M059J (cell line): ENCODE measurements around the gene CFAP58.

GRCh38 chr10:104339056-104339455, 791 bp upstream of the ITPRIP start:
- RAMPAGE, long total RNA, result no peak

GRCh38 chr10:104353161-104354038, at the start of gene CFAP58:
TSS of gene CFAP58 (plus strand) at chr10:104353833.
- RAMPAGE, long total RNA, result no peak

GRCh38 chr10:104779626-104779926, 138.5 kb downstream of the SORCS3 start:
- RAMPAGE, long total RNA, result no peak

GRCh38 chr10:107689496-107689830, 525.0 kb upstream of the SORCS1 start:
- RAMPAGE, long total RNA, result no peak

DNA sequence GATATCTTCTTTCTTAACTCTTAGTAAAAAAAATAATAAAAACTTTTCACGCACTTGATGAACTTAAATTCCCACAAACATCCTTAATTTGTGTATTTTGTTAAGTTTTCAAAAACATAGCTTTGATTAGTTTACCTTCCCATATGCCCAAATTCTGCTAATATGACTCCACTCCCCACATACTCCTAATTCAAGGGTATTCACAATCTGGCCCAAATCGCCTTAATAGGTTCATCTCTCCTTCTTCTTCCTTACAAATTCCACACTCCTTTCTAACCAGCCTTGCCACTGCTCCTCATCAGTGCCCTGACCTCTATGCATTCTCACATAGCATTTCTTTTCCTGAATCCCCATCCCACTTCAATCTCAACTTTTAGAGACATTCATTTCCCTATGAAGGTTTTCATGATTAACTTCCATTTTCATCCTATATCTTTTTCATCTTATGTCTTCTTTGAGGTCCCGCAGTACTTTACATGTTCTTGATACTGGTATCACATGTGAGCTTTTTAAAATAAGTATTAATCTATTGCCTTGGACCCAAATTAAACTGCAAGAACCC, 779.0 kb downstream of the XPNPEP1 start:
- RAMPAGE, long total RNA, result no peak

DNA sequence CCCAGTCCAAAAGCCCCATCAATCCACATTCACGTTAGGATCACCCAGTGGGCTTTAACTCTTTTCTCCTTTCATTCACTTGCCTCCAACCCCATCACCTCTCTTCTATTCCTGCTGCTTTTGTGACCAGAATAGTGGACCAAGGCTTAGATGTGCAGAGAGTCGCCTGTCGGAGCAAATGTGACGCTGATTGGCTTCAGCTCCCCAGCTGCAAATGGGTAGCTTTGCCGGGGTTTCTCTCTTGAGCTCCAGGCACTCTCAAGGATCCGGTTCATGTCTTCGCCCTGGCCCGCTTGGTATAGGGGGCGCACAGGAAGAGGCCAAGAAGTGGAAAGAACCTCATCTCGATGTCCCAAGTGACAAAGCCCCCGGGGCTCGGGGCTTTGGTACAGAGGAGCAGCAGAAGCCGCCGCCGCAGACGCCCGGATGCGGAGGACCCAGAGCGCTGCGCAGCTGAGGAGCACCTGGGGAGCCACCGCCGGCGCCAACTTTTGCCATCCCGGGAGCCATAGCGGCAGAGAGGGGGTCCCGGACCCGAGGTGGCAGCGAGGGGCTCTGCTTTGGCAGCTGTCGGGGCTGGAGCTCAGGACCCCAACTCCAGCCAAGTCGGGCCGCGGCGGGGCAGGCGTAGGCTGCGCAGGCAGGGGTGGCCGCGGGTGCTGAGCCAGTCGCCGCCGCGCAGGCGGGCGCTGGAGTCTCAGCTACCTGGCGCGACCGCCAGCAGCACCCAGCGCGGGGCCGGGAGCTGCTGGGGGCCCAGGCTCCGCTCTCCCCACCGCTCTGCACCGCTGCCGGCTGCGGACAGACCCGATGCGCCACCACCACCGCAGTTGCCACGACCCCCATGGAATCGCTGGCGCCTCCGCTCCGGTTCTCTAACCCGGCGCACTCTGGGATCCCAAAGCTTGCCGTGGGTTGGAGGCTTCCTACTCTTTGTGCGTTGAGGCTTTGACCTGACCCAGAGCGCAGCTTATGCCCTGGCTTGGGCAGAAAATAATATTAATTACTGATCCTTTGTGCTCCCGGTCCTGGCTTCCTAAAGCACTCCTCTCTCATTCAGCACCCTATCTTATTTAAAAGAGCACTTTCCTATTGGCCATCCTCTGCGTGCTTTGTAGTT, 466.5 kb downstream of the XPNPEP1 start:
- RAMPAGE, long total RNA, result no peak

DNA sequence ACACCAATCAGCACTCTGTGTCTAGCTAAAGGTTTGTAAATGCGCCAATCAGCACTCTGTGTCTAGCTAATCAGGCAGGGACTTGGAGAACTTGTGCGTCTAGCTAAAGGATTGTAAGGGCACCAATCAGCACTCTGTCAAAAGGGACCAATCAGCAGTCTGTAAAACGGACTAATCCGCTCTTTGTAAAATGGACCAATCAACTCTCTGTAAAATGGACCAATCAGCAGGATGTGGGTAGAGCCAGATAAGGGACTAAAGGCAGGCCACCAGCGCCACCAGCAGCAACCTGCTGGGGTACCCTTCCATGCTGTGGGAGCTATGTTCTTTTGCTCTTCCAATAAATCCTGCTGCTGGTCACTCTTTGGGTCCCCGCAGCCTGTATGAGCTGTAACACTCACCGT, 223.5 kb downstream of the XPNPEP1 start:
- RAMPAGE, long total RNA, result no peak

DNA sequence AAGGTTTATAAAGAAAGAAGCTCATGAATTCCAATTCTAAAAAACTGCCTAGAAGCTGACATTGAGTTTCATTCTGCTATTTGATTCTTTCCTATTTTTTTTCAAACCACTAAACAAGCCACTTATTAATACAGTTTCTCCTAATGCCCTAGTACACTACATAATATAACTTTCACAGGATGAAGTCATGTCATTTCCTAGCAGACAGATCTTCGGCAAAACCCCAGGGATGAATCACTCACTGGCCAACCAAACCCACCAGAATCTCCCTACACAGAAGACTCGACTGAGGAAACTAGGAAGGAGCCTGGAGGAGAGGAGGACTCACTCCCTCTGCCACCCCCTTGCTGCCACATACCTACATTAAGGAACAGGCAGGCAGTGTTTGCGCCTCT, 33.5 kb downstream of the XPNPEP1 start:
- RAMPAGE, long total RNA, result no peak

GRCh38 chr10:109899497-109899961, 23.8 kb downstream of the XPNPEP1 start:
- RAMPAGE, long total RNA, result no peak

DNA sequence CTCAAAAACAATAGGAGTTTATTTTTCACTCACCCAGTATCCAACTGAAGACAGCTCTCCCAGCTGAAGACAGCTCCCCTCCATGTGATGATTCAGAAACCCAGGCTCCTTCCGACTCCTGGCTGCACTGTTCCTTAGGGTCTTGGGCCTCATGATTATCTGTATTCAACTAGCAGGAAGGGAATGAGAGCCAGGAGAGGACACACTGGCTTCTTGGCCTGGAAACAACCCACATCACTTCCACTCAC, 30.3 kb upstream of the XPNPEP1 start:
- RAMPAGE, long total RNA, result no peak

GRCh38 chr10:109959793-109960009, 36.4 kb upstream of the XPNPEP1 start:
- RAMPAGE, long total RNA, result no peak

- RAMPAGE, long total RNA, result no peak
Measured at GRCh38 chr10:109987273-109987902, 20.4 kb upstream of the ADD3 start.

GRCh38 chr10:110151481-110152029, 55.9 kb upstream of the MXI1 start:
- RAMPAGE, long total RNA, result no peak

GRCh38 chr10:110207729-110208433, 476 bp downstream of the MXI1 start:
- RAMPAGE, long total RNA, result no peak

GRCh38 chr10:110304123-110304641, 538 bp downstream of the SMNDC1 start:
- RAMPAGE, long total RNA, result no peak

GRCh38 chr10:110363643-110364421, 59.1 kb upstream of the SMNDC1 start:
- RAMPAGE, long total RNA, result no peak

DNA sequence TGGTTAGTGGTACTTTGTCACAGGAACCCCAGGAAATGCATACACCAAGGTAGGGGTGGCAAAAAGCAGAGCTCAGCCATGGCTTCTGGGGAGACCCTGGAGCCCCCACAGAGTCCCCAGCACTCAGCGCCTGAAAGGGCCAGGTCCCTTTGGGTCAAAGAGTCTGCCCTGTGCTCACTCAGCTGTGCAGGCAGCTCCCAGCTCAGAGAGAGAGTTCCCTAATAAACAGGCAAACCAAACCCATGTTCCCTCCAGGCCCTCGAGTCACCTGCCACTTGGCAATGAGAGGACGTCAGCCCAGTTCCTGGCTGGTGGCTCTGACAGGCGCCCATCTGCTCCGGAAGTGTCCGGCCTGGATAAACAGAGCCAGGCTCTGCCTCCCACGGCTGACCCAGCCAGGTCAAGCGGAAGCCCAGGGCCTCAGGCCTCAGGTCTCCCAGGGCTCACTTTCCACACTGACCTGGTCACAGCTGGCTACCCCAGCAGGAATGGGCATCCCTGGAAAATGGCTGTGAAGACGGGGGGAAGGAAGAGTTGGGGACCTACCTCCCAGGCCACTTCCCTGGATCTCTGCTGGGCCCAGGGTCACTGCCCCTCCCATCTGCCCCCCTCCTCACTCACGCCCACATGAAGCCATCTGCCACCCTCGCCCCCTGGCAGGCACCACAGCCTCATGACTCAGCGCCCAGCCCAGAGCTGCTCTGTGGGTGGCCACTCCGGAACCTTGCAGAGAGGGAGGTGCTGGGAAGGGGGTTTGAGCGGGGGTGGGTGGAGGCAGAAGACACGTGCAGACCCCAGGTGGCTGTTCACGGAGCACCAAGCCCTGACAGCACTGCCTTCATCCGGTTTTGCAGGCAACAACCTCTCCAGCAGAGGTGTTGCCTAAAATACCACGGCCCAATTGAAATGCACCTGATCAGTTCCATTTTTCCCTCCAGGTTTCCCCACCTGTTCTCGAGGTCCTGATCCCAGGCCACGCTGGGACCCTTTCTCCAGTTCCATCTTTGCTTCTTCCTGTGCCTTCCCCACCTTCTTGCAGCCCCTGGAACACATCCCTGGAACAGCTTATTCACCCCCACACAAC, 37.4 kb upstream of the DUSP5 start:
- RAMPAGE, long total RNA, result no peak

- RAMPAGE, long total RNA, result no peak
Measured at GRCh38 chr10:110464504-110464917, 33.2 kb upstream of the DUSP5 start.

DNA sequence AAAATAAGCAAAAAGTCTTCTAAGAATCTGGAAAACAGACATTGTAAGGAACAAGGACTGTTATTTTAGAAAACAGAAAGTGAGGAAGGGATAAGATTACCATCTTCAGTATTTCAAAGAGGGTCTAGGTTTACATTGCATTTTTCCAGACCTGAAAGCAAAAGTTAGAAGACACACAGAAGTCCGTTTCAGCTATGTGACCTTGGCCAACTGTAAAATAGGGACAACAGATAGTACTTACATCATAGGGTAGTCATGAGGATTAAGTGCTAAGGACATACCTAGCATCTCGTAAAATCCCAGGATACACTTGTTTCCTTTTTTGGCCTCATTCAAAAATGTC, 6.5 kb upstream of the DUSP5 start:
- RAMPAGE, long total RNA, result no peak

- RAMPAGE, long total RNA, result no peak
Measured at GRCh38 chr10:110506635-110506945, 8.9 kb downstream of the DUSP5 start.